Measurements from ENCODE around the genes LHX6, OR1J4, OR1L4, OR1L6 and OR5C1.

GRCh38 chr9:121450011-121450716, 49.5 kb downstream of the GGTA1 start:
- PRO-cap, result unidirectional peak, plus-strand start at chr9:121450558

DNA sequence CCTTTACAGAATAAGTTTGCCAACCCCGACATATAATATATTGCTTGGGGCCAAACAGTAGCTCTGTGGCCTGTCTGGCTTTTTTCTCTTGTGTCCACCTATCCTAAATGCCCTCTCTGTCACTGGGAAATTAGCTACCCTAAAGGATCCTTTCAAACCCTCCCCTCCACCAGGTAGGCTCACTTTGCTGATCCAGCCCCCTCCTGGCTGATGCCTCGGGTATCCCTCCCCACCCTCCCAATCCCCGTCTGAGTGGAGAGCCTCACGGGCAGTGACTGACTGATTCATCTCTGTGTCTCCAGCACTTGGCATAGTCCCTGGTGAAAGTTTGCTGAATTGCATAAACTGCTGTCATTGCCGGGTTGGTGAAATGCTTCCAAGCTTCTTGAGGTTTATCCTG, 56.7 kb upstream of the GGTA1 start:
- PRO-cap, result no peak

DNA sequence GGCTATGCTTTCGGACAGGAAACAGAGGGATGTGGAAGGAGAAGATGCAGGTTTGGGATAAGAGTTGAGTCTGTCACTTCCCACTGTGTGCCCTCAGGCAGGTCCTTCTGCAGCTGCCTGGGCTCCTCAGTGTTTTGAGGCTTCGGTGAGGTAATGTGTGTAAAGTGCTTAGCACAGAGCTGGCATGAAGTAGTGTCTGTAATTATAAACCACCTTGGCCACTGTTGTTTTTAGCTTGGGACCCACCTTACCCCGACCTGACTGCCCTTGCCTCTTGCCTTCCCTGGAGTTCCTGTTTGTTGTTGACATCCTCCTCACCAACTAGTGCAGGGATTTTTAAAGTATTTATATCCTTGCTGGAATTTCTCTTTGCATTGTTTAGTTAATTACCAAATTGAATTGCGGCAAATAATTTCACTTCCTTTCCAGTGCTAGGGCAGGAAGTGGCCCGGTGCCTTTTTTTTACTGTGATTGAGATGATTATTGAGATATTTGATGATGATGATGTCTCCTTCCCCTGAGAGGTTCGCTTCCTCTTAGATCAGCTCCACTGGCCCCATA, 38.3 kb upstream of the DAB2IP start:
- PRO-cap, result no peak

DNA sequence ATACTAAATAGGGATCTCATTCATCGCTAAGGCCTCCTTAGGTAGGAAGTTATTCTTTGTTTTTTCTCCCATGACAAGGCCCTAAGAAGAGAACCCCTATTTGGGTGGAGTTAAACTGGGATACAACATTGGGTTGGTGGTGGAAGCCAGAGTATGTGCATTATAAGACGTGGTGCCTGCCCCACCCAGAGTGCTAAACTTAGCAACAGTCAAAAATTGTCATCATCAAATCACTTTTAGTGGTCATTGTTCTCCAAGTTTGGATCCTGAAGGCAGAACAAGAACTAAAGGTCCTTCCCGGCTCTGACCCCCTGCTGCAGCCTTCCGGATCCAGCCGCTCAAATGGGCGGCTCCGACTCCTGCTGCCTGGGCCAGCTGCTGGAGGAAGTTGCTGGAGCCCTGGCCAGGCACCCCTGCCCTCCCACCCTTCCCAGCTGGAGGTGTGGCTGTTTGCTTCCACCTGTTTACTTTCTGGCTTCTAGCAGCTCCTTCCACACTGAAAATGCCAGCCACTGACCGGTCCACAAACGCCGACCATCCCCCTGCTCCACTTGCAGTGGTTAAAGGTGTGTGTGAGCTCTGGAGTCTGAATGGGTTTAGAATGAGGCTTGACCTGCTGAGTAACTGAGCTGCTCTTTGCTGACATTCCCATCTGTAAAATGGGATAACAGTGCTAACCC, 31.5 kb upstream of the DAB2IP start:
- PRO-cap, result no peak

DNA sequence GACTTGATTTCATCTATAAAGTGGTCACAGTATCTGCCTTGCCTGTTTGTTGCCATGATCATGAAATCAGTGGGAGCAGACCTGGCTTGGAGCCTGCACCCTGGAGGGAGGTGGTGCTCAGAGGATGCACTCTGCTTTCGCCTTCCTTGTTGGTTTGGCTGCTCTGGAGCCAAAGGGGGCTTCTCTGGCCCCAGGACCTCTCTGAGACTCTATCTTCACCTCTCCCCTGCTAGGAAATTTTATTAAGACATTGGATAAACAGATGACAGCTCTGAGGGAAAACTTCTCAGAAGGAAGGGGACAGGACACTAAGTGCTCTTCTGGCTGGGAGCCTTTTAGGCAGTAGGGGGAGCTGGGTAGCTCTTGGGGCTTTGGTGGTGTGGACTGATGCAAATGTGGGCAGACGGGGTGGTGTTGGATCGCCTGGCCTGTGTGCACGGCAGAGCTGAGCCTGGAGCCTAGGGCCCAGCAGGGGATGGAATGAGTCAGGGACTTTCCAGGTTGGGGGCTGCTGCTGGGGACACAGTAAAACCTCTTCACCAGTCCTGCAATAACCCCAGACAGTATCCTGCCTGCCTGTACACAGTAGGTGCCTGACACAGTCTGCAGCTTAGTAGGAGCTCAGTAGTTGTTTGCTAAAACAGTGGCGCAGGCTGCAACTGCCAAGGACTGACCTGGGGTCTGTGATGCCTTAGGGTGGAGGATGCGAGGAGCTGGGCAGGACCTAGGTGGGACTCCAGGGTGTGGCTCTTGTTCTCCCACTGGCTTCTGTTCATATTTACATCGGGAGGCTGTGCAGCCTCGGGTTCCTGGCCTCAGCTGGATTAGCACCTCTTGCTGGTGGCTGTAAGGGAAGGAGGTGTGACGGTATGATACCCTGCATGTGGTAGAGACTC, 83.7 kb downstream of the DAB2IP start:
- PRO-cap, result no peak

DNA sequence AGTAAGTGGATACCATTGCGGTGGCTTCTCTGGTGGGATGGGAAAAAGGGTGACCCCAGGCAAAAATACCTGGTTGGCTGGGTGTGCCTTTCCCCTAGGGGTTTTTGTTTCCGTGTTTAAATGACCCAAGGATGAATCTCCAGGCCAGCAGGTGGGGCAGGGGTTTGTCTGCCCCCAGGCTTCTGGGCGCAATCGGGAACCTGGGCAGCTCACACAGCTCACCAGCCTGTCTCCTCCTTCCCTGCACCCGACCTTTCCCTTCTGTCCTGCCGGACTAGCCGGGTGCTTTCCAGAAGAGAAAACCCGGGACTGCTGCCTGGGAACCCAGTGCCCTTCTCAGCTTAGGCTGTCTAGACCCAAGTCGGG, 84.3 kb downstream of the DAB2IP start:
- PRO-cap, result no peak

- PRO-cap, result no peak
Observed at GRCh38 chr9:121737320-121738147, 86.1 kb downstream of the DAB2IP start.

- PRO-cap, result no peak
Observed at GRCh38 chr9:121771755-121772282, 120.4 kb downstream of the DAB2IP start.

DNA sequence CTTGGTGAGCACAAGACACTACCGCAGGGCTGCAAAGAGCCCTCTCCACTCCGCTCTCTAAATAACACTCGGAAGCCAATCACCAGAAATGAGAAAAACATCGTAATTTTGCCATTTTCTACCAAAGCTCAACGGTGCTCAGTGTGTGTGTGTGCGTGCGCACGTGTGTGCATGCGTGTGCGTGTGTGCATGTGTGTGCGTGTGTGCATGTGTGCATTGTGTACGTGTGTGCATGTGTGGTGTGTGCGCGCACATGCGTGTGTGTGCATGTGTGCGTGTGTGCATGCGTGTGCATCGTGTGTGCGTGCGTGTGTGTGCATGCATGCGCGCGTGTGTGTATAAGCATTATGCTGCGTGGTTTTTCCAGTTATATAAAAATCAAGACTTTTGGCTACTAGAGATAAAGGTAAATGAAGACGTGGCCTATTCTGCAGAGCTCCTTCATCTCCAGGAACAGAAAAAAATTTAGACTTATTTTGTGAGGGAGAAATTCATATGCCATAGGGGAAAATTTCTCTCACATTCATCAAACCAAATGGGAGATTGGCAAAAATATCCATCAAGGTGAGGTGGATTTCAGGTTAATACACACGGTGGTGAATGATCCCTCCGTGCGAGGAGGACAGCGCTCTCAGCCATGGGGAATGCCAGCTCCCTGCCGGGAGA, 165.1 kb downstream of the DAB2IP start:
- PRO-cap, result no peak

DNA sequence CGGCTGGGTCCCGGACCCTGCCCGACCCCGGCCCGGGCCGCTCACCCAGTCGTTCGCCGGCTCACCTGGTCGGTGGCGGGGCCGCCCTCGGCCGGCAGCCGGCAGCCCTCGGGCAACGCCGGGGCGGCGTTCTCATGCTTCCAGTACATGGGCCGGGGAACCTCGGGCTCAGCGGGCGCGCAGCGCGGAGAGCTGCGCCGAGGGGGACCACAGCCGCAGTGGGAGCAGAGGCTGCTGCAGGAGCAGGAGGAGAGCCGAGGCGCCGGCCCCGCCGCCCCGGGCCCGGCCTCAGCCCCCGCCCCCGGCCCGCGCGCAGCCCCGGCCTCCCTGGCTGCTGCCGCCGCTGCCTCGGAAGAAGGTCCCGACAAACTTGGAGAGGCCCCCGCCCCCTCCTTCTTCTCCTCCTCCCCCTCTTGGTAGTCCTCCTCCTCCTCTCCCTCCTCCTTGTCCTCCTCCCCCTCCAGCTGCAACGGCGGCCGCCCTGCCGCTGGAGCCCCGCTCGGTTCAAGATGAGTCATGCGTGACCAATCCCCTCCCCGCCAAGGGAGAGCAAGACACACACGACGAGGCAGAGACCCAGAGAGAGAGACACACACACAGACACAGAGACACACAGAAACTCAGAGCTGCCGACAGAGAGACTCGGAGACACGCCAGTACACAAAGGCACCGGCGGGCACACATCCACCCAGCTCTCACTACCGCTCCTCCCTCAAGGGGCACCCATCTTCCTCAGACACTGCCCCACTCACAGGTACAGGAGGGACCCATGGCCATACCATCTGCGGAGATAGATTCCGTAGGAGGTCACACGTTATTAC, at the start of gene LHX6:
TSS of gene LHX6 (minus strand) at position 366 of the 821 bp plus-strand sequence.
- PRO-cap, result no peak

DNA sequence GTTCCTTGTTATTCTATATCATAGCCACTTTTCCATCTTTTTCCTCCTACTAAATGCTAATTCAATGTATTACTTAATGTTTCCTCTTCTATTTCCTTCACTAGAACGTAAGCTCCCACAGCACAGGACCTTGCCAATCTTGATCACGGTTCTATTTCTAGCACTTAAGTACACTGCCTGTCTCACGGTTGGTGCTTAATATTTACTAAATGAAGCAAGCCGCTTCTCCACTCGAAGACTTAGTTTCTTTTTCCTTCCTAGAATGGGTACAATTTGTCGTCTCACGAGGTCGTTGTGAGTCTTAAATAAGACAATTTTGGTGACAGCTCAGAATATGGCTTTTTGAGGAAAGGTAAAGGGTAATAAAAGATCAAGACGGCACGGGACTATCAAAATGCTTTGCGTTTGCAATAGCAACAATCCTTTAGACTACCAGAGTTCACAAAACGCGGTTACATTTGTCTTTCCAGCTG, 656 bp downstream of the RBM18 start:
- PRO-cap, result no peak

GRCh38 chr9:122394213-122394757, 23.5 kb downstream of the PTGS1 start:
- PRO-cap, result no peak

GRCh38 chr9:122405925-122406786, 35.3 kb downstream of the PTGS1 start:
- PRO-cap, result no peak

- PRO-cap, result no peak
Observed at GRCh38 chr9:122518916-122519229, at the start of gene OR1J4. Gene OR1J4, plus strand, starts transcription at chr9:122519141.

- PRO-cap, result no peak
Observed at GRCh38 chr9:122723676-122724100, at the start of gene OR1L4. Gene OR1L4, plus strand, starts transcription at chr9:122723990.

- PRO-cap, result no peak
Observed at GRCh38 chr9:122741880-122742518, at the start of gene OR1L6. Gene OR1L6, plus strand, starts transcription at chr9:122742303.

DNA sequence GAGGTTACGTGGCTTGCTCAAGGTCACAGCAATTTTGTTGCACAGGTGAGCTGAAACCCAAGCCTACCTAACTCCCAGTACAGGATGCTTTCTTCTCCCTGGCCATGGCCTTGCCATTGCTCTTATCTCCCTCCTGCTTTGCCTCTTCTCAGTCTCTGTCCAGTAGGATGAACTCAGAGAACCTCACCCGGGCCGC, at the start of gene OR5C1:
TSS of gene OR5C1 (plus strand) at position 168 of the 196 bp plus-strand sequence.
- PRO-cap, result no peak

DNA sequence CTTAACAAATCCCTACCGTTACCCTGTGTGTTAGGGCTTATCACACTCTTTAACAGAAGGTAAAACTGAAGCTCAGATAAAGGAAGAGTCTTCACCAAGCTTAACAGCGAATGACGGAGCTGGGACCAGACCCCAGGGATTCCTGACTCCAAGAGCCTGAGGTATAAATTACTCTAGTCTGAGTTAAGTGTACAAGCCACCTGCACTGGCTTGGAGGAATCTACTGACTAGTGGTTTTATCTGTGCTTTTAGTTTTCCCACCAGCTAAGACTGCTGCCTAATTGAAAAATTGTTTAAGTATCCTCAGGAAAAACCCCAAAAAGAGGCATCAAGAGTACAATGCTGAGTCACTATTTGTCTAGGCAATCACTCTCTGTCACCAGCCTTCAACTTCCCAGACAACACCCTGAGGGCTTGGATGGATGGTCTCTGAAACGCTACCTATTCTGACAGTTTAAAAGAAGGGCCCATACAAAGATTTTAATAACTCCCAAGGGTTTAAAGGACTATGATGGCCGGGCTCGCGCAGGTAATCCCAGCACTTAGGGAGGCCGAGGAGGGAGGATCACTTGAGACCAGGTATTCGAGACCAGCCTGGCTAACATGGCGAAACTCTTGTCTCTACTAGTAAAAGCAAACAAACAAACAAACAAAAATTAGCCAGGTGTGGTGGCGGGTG, 1.3 kb downstream of the PDCL start:
- PRO-cap, result no peak

DNA sequence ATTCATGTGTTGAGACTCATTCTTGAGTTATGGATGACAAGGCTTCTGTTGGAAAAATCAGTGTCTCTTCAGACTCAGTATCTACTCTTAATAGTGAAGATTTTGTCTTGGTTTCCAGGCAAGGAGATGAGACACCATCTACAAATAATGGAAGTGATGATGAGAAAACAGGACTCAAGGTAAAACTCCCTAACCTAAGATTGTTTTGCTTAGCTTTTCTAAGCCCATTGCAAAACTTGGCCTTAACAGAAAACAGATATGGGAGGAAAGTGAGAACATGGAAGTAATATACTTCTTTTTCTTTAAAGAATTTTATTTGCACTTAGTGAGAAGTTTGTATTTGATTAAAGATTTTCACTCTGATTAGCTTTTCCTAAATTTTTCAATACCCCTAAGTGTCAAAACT, 16.2 kb downstream of the RABGAP1 start:
- PRO-cap, result no peak

DNA sequence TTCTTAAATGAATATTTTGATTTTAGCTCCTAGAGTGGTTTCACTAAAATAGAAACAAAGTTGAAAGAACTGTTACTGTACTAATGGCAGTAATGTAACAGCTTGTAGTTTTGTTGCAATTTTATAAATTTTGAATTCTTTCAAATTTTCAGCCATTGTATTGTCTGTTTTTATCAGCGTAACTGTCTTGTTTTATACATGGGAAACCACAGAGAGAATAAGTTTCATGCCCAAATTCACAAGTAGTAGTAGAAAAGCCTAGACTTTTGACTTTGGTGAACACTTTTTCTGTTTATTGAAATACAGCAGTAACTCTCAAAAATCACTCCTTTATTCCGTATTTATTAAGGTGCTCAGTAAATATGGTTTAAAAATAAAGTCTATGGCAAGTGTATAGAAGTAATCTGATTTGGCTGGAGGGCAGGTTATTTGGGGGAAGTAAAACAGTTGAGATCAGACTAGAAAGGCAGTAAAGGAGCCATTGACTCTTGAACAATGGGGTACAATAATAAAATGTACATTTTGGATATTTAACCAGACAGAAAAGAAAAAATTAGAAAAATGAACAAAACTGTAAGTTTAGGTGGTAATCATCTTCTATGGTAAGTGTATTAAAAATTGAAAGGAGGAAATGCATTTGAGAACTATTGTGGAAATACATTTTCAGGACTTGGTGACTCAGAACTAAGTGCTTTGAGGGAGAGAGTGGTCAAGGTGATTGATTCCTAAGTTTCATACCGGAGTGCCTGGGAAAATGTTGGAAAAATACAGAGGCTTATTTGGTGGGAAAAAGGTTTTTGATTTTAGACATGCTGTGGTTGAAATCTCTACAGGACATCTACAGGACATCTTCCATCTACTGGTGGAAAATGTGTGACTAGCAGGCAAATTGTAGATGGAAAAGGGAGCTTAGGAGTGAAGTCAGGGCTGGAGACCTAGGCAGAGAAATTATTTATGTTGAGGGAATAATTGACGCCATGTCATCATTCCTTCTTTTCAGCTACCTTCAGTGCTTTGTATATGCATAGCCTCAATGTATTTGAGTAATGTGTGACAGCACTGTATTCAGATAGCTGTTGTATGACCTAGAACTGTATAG, 2.2 kb upstream of the GPR21 start:
- PRO-cap, result no peak